ENCODE measurements around a stretch of chr10.

GRCh38 chr10:114861988-114862929 lies 40.7 kb downstream of the FHIP2A start:
- RRBS = no CpG with 5 or more reads among the region's 10 CpGs

- RRBS = no CpG with 5 or more reads among the region's 21 CpGs
Observed at GRCh38 chr10:114874773-114875395, 53.3 kb downstream of the FHIP2A start.

- RRBS = no CpG with 5 or more reads among the region's 13 CpGs
Observed at GRCh38 chr10:115024094-115024637, 69.0 kb upstream of the ATRNL1 start.

DNA sequence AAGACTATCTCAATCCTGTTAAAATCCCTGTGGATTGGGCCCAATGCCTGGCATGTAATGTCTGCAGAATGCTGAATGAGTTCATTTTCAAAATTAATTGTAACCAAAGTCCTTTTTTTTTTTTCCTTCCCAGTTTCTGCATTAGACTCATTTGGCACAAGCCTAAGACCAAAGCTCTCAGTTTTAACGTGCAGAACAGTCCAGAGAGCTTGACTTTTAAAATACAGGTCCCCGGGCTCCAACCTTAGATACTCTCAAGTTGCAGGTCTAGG lies 105.6 kb downstream of the GFRA1 start:
- RRBS = no CpG with 5 or more reads among the region's 2 CpGs

- RRBS = 5% methylated on average over 23 of the region's 50 CpGs
Observed at GRCh38 chr10:116271837-116272488, 1.0 kb downstream of the GFRA1 start.

- RRBS = 72% methylated on average over 4 of the region's 11 CpGs
Observed at GRCh38 chr10:116708192-116708834, 34.1 kb downstream of the HSPA12A start.

DNA sequence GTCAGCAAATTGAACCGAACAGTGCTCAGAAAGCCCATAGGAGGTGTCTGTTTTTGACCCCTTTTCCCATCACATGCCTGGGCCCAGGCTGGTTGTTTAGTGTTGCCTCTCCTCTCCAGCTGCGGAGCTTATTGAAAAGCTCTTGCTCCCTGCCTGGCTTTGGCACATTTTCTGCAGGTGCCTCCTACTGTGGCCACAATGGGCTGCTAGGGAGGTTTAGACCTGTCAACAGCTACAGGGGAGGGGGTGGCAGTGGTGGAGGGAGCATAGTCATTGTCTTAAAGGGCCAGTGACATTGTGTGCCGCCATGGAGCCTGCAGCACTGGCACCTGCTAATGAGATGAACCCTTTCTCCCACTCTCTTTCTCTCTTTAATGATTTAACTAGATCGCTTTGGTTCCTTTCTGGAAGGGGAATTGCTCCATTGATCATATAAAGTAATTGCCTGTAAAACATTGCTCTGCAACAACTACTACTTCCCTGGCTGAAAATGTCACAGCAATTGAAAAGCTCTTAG lies 13.2 kb upstream of the ENO4 start:
- RRBS = no CpG with 5 or more reads among the region's 4 CpGs

- RRBS = no CpG with 5 or more reads among the region's 48 CpGs
Observed at GRCh38 chr10:117174812-117175703, 22.2 kb upstream of the KCNK18 start.

DNA sequence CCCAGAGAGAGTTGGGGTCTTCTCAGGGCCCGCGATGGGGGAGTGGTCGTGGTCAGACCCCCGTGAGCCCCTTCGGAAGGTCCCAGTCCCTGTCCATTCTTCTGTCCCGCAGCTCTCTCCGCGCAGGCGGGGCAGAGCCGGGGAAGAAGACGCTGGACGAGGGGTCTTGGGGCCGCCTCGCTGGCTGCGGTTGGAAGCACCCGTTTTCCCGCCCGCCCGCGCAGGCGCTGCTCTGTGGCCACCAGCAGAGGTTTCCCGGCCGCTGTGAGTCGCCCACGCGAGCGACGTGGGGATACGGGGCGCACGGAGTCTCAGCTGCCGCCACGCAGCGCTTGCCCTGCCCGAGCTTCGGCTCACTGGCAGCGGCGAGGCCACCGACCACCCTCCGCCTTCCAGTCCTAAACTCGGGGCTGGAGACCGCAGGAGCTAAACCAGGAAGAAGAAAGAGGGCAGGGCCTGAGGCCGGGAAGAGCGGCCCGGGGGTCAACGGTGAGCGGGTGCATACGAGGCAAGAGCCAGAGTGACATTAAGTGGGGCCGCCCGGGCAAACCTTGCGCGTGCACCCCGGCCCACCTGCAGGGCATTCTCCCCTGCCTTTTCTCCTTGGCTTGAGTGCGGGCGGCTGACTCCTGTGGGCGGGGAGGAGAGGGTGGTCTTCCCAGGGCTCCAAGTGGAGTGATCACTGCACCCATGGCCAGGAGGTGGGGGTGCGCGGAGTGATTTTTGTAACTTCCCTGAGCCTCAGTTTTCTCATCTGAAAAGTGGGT lies 7.2 kb upstream of the EMX2 start:
- RRBS = 24% methylated on average over 11 of the region's 58 CpGs

- RRBS = 55% methylated on average over 5 of the region's 45 CpGs
Observed at GRCh38 chr10:117543967-117544613, 1.5 kb downstream of the EMX2 start.

- RRBS = 19% methylated on average over 14 of the region's 45 CpGs
Observed at GRCh38 chr10:117552096-117552729, 9.7 kb downstream of the EMX2 start.

- RRBS = no CpG with 5 or more reads among the region's 6 CpGs
Observed at GRCh38 chr10:118704560-118705258, 50.1 kb downstream of the CACUL1 start.

- RRBS = no CpG with 5 or more reads among the region's 5 CpGs
Observed at GRCh38 chr10:118778783-118779171, 24.0 kb upstream of the CACUL1 start.

DNA sequence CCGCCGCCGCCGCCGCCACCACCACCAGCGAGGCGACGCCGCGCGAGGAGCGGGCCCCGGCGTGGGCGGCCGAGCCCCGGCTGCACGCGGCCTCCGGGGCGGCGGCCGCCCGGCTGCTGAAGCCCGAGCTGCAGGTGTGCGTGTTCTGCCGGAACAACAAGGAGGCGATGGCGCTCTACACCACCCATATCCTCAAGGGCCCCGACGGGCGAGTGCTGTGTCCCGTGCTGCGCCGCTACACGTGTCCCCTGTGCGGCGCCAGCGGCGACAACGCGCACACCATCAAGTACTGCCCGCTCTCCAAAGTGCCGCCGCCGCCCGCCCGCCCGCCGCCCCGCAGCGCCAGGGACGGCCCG lies 768 bp downstream of the NANOS1 start:
- RRBS = 0% methylated on average over 3 of the region's 54 CpGs

DNA sequence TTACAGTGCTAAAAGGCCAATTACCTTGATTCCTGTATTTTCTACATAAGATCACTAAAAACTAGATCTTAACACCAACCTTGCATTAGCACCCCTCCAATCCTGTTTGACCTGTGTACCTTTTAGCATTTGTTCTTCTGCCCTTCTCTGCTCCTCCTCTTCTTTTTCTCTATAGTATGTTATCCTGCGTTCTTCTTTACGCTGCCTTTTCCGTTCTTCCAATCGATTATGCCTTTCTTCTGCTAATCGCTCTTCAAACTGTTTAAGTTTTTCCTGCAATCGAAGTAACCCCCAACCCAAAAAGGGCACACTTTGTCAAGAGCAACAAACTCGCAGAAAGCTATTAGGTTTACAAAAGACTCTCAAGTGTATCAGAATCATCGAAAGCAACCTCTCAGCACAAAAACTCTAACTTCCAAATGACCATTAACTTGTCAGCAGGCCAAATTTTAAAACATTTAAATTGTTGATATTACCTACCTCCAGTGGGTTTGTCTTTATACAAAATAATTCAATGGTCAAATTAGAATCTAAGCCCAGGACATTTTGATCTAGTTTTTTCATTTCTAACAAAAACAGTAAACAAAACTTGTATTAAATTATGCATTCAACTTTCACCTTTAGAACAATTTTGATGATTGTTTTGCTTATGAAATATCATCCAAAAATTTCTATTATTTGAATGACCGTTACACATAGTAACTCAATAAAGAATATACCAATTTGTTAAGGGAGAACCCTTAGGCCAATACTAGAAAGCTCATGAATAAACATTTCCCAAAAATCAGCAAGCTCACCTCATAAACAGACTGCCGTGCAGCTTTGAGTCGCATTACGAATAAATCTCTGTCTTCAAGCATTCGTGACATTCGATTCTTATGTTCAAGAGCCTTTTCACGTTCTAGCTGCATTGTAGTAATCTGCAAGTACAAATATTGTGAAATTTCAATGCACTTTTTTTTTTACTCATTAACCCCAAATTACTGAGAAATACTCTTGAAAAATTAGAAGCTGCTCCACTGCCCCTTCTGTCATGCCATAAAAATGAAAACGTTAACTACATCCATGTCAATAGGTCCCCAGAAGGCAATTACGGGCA lies 21.2 kb downstream of the NANOS1 start:
- RRBS = no CpG with 5 or more reads among the region's 17 CpGs

GRCh38 chr10:119079609-119080582 lies 721 bp downstream of the EIF3A start:
- RRBS = 2% methylated on average over 32 of the region's 58 CpGs

- RRBS = no CpG with 5 or more reads among the region's 10 CpGs
Observed at GRCh38 chr10:119315016-119315587, 107.7 kb downstream of the GRK5 start.

- RRBS = no CpG with 5 or more reads among the region's 6 CpGs
Observed at GRCh38 chr10:119357387-119357696, 150.0 kb downstream of the GRK5 start.

GRCh38 chr10:119406339-119406953 lies 136.1 kb downstream of the RGS10 start:
- RRBS = no CpG with 5 or more reads among the region's 5 CpGs

DNA sequence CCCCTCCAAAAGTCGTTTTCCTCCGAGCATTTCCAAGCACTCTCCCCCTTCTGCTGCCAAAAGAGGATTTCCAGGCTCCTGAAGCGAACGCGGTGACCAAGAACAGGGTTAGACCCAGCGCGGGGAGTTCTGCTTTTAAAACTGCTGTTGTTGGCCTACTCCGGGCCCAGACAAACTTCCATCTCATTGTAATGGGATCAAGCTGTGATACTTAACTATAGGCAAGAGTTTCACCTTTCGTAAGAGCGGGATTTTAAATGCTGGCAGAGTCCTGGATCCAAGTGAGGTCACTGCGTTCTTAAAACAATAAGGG lies 1.5 kb upstream of the RGS10 start:
- RRBS = no CpG with 5 or more reads among the region's 11 CpGs

Data from GM06990 (cell line).